ENCODE measurements around a stretch of chr14.

- PRO-cap = no peak
Measured at GRCh38 chr14:90698281-90698878, 117.8 kb downstream of the TTC7B start.

DNA sequence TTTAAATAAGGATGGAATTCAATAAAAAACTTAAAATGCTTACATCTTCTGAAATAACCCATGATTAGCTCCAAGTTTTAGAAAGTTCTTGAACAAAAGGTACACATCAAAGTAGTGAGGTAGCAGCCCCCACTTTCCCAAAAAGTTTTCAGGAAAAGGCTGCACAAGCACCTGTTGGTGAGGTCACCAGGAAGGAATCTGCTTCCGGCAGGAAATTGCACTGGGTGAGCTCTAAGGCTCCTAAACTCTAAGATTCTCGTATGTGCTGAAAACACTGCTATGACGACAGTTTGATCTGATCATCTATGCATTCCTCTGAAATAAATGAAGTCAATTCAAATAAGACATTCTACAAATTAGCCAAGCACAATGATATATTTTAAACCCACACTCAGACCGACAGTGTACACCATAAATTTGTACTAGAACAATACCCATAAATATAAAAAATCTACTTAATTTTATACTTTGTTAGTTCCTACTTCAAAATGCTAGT lies 34.3 kb upstream of the TTC7B start:
- PRO-cap = no peak

DNA sequence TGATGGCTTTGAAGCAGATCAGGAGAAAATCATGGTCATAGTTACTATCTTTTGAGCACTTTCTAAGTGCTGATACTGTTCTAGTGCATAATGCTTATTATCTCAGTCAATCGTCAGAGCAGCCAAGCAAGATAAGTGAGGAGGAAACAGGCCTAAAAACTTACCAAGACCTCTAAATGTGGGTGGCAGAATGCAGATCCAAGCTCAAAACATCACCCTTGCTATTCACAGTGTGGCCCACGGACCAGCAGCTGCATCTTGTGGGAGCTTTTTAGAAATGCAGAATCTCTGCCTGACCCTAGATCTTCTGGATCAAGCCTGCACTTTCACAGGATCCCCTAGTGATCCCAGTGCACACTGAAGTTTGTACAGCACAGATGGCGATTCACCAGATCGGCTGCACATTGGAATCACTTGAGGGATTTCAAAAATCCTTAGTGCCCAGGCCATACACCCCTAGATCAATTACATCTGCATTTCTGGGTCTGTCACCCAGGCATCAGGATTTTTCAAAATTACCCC lies 408 bp upstream of the DGLUCY start:
- PRO-cap = no peak

- PRO-cap = no peak
Measured at GRCh38 chr14:91125675-91126407, 12.0 kb downstream of the DGLUCY start.

DNA sequence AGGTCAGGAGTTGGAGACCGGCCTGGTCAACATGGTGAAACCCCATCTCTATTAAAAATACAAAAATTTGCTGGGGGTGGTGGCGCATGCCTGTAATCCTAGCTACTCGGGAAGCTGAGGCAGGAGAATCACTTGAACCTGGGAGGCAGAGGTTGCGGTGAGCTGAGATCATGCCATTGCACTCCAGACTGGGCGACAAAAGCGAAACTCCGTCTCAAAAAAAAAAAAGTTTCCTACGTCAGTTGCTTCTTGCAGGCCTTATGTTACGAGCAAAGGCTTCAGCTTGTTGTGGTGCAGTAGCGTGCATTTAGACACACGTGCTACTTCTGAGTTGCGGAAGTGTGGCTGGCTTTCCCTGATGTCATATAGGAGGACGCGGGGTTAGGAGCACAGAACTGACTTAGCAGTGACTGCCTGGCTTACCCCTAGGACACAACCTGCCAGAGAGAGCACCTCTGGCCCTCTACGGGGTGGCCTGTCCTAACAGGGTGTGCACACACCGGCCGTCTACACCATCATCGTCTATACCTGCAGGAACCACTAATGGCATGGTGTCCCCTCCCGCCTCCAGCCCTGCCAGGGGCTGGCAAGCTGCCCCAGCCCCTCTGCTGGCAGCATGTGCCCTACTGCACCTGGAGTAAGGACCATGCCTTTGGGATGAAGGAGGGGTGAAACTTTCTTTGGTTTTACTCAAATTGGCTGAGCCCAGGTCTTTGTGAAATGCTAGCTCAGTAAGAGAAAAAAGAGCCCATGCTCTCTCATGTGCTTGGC lies 1.6 kb upstream of the GPR68 start:
- PRO-cap = no peak

GRCh38 chr14:91337991-91338395 lies 79.6 kb downstream of the CCDC88C start:
- PRO-cap = no peak

GRCh38 chr14:91342265-91342754 lies 75.3 kb downstream of the CCDC88C start:
- PRO-cap = no peak

- PRO-cap = no peak
Measured at GRCh38 chr14:91418434-91419515, 1.2 kb upstream of the CCDC88C start.

- PRO-cap = no peak
Measured at GRCh38 chr14:91511175-91511562, 1.1 kb upstream of the PPP4R3A start.

- PRO-cap = no peak
Measured at GRCh38 chr14:91889200-91890219, 22.2 kb upstream of the TC2N start.

- PRO-cap = no peak
Measured at GRCh38 chr14:92017469-92017823, 22.4 kb downstream of the TRIP11 start.

GRCh38 chr14:92155025-92155564 lies 33.3 kb downstream of the CPSF2 start:
- PRO-cap = no peak

DNA sequence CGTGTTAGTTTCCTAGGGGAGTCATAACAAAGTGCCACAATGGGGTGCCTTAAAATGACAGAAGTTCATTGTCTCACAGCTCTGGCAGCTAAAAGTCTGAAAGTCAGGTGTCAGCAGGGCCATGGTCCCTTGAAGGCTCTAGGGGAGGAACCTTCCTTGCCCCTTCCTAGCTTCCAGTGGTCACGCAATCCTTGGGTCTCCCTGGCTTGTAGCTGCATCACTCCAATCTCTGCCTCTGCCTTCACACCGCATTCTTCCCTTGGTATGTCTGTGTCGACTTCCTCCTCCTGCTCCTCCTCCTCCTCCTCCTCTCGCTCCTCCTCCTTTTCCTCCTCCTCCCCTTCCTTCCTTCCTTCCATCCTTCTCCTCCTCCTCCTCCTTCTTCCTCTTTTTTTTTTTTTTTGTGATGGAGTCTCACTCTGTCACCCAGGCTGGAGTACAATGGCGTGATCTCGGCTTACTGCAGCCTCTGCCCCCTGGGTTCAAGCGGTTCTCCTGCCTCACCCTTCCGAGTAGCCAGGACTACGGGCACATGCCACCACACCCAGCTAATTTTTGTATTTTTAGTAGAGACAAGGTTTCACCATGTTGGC lies 25.8 kb upstream of the RIN3 start:
- PRO-cap = unidirectional peak, minus-strand start at position 261 of the sequence

- PRO-cap = unidirectional peak, plus-strand start at chr14:92511751
Measured at GRCh38 chr14:92511405-92511967, 2.1 kb upstream of the RIN3 start.

- PRO-cap = no peak
Measured at GRCh38 chr14:92560450-92560821, 46.9 kb downstream of the RIN3 start.

DNA sequence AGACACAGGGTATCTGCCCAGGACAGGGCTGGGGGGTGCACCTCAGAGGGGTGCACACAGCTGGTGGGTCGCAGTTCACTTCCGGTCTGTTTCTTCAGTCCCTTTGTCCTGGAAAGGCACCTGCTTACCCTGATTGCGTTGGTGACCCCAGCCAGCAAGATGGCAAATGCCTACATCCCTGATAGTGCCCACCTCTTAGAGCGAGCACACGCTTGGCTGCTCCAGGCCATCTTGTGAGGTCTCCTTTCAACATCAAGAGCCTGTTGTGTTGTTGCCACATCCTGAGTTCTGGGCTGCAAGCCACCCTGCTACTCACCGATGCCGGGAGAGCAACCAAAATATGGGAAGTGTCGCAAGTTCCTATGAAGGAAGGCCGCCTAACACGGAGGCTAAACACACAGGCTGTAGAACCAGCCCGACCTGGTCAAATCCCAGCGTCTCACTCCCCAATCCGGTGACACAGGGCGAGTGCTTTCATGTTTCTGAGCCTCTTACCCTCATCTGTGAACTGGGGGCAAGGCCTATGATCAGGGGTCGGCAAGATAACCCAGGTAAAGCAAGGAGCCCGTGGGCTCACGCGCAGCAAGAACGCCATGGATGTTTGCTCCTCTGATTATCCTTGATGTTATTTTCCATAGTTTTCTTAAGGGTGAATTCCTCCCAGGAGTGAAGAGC lies 98.4 kb downstream of the LGMN start:
- PRO-cap = no peak

- PRO-cap = no peak
Measured at GRCh38 chr14:92653042-92653271, 95.5 kb downstream of the LGMN start.

DNA sequence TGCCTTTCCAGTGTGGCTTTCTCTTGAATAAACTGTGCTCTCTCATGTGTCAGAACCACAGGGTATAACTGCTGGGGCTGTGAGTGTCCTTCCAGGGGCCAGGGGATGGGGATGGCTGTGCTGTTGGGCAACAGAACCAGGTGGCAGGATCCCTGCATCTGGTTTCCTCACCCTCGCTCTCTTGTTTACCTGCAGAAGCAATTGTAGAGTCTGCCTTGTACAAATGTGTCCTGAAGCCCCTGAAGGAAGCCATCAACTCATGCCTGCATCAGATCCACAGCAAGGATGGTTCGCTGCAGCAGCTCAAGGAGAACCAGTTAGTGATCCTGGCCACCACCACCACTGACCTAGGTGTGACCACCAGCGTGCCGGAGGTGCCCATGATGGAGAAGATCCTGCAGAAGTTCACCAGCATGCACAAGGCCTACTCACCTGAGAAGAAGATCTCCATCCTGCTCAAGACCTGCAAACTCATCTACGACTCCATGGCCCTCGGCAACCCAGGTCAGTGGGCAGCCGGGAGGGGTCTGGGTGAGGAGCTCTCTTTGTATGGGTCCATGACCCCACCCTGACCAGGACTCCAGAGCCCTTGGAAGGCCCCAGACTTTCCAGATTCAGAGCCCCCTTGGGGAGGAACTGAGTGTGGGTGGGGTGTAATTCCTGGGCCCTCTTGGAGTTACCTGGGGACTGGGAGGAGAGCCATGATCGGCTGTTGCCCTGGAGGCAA lies 89.3 kb downstream of the LGMN start:
- PRO-cap = no peak

GRCh38 chr14:92677172-92677775 lies 71.2 kb downstream of the LGMN start:
- PRO-cap = no peak

GRCh38 chr14:92724285-92725196 lies 23.9 kb downstream of the LGMN start:
- PRO-cap = no peak